Tibial artery (tissue), 1 donor: Measurements from ENCODE around the genes KLF16 and ABHD17A.

GRCh38 chr19:1667523-1668150, 15.2 kb upstream of the TCF3 start:
- PRO-cap, result no peak

- PRO-cap, result no peak
These were observed 6.2 kb upstream of the ONECUT3 start for GRCh38 chr19:1747069-1747577.

DNA sequence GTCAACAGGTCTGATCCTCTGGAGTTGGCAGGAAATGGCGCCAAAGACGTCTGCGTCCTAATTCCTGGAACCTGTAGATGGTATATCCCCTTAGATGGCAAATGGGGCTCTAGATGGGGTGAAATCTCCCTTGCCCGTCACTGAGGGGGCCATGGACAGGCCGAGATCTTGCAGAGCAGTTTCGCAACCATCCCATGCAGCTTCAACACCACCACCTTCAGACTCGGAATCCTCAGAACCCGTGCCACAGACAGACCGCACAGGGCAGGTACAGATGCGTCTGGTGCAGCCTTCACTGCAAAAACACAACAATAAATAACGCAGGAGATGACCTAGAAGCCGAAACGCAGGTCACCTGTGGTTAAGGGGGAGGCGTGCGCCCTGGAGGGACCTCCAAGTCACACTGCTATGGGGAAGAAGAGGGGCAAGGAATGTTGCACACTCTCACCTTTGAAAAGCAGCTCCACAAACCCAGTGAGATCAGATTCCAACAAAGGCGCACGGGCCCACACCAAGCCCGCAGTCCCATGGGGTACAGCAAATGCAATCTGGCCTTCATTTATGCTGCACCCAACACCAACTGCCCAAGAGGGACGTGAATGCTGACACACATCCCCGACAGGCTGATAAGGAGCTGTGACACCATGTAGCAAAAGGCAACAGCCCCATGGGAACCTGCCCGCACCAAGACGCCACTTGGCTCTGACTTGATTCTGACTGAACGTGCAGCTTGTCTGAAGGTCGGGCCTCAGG, 17.5 kb downstream of the REXO1 start:
- PRO-cap, result no peak

- PRO-cap, result no peak
These were observed 7.5 kb upstream of the REXO1 start for GRCh38 chr19:1855792-1856236.

DNA sequence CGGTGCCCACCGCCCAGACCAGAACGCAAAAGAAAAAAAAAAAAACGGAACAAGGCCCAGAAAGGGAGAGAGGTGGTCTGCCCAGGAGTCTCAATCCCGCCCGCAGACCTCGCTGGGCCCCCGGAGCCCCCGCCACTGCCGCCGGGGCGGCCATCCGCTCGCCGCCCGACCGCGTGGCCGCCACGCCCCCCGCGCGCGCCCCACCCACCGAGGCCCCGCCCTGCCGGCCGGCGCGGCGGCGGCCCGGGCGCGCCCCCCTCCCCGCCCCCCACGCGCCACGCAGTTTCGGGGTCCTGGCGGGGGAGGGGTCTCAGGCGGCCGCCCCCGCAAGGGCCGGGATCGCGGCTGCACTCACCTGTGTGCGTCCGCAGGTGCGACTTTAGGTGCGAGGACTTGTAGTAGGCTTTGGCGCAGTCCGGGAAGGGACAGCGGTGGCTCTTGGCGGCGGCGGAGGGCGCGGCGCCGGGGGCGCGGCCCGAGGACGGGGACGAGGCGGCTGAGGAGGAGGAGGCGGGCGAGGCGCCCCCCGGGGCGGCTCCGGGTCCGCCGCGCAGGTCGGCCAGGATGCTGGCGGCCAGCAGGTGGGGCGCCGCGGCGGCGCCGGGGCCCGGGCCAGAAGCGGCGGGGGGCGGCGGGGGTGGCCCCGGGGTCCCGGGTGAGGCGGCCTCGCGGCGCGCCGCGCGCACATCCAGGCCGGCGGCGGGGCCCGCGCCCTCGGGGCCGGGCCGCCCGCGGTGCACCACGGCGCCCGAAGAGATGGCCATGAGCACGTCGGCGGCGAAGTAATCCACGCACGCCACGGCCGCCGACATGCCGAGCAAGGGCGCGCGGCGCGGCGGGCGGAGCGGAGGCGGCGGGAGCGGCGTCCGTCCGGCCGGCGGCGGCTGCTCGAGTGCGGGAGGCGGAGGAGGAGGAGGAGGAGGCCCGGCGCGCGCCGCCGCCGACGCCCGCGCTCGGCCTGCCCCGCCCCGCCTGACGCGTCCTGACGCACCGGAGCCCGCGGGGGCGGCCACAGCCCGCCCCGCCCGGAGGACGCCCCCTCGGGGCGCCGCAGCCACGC, at the start of gene KLF16:
TSS of gene KLF16 (minus strand) at position 894 of the 1,060 bp plus-strand sequence.
- PRO-cap, result unidirectional peak, minus-strand start at position 894 of the sequence

DNA sequence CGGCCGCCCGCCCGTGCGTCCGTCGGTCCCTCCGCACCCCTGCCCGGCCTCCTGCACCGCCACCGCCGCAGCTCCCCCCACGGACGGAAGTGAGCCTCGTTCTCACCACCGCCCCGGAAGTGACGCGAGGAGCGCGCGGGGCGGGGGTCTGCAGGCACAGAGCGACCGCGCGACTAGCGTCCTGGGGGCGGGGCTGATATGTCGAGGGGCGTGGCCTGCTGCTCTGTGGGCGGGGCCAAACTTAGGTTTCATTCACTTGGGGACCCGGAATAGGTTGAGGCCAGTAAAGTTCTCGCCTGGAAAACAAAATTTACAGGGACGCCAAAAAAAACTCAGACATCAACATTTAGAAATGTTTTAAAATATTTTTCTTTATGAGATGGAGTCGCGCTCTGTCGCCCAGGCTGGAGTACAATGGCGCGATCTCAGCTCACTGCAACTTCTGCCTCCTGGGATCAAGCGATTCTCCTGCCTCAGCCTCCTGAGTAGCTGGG, at the start of gene ABHD17A:
TSS of gene ABHD17A (minus strand) at position 98 of the 494 bp plus-strand sequence.
- PRO-cap, result bidirectional peak, plus-strand start at position 119 of the sequence, minus-strand start at position 91 of the sequence

- PRO-cap, result no peak
These were observed 34.9 kb downstream of the BTBD2 start for GRCh38 chr19:1980332-1981268.

- PRO-cap, result no peak
These were observed 22.6 kb downstream of the BTBD2 start for GRCh38 chr19:1992808-1993389.

- PRO-cap, result no peak
These were observed 5.8 kb downstream of the MKNK2 start for GRCh38 chr19:2044881-2045929.

DNA sequence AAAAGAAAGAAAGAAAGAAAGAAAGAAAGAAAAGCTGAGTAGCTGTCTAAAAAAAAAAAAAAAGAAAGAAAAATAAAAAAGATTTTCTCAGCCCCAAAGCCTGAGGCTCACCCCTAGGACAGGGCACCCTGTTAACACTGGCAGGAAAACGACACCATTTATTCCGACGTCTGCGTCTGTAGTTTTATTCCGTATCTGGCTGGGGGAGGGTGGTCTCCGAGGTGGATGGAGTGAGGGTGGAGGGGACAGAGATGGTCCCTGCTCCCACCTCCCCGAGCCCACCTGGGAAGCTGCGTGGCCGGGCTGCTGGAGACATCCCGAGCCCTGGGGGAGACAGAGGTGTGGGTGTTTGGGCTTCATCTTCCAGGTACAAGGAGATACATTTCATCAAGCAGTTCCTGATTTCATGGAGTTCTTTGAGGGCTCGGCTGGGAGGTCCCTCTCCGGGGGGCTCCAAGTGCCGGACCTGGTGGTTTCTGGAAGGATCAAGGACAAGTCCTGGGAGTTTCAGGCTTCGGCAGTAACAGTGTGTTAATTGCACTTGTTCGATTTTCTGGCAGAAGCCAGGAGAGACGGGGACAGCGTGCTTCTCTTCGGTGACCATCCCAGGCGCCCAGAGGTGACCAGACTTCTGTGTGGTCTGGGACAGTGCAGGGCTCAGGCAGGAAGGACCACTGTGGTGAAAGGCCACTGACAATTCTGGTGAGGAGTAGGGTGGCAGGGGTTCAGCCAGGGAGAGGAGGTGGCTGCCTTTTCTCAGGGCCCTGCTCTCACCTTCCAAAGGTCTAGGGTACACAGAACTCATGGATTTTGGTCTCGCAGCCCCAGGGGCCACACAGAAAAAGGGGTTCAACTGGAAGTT, 20.1 kb upstream of the MKNK2 start:
- PRO-cap, result no peak

DNA sequence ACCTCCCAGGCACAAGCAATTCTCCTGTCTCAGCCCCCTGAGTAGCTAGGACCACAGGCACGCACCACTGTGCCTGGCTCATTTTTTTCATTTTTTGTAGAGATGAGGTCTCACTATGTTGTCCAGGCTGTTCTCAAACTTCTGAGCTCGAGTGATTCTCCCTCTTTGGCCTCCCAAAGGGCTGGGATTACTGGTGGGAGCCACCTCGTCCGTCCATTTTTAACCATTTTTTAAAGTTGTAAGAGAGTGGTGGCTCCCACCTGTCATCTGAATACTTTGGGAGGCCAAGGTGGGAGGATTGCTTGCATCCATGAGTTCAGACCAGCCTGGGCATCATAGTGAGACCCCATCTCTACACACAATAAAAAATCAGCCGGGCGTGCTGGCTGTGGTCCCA, 21.0 kb downstream of the MOB3A start:
- PRO-cap, result no peak

GRCh38 chr19:2079273-2079755, 16.8 kb downstream of the MOB3A start:
- PRO-cap, result no peak

DNA sequence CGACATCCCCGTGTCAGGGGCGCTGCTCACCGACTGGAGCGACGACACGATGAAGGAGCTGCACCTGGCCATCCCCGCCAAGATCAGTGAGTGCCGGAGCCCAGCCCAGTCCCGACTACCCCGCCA, 225 bp downstream of the IZUMO4 start:
- PRO-cap, result no peak

DNA sequence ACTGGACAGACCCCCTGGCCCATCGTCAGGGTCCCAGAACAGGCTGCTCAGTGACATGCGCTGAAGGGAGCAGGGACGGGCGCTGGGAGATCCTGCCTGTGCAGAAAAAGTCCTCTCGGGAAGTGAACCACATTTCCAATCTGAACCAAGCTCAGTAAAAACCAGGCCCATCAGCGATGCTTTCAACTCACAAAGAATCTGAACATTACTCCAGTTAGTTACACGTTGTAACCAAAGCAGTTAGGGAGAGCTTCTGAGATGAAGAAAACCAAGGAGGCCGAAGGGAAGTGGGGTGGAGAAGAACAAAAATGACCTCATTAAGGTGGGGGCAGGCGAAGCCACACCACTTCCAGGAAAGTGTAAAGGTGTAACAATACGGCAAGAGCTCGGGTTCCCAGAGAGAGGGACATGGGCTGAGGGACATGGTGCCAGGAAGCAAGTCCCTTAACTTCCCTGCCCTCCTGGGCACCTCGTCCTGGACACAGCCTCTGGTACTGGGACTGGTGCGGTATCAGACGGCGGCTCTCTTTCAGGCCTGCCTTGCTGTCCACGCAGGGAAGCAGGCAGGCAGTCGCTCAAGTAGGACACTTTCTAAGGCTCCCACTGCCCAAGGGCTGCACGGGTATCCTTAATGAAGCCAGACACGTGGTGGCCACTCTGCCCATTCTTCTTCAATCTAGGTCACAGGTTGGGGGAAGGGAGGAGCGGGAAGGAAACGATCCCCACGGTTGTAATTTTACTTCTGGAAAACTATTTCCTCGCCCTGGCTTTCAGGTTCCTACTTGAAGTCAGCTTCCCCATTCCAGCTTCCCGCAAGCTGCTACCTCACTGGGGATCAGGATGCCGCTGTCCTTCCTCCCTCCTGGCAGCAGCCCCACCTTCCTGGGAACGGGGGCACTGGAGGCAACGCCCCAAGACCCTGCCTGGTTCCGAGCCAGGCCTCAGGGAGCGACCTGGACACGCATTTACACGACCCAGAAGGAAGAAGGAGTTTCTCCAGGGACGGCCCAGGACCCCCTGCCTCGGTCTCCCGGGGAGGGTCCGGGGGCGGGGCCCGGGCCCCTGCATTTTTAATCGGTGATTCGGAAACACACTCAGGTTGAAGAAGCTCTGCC, 1.3 kb downstream of the AP3D1 start:
- PRO-cap, result no peak

DNA sequence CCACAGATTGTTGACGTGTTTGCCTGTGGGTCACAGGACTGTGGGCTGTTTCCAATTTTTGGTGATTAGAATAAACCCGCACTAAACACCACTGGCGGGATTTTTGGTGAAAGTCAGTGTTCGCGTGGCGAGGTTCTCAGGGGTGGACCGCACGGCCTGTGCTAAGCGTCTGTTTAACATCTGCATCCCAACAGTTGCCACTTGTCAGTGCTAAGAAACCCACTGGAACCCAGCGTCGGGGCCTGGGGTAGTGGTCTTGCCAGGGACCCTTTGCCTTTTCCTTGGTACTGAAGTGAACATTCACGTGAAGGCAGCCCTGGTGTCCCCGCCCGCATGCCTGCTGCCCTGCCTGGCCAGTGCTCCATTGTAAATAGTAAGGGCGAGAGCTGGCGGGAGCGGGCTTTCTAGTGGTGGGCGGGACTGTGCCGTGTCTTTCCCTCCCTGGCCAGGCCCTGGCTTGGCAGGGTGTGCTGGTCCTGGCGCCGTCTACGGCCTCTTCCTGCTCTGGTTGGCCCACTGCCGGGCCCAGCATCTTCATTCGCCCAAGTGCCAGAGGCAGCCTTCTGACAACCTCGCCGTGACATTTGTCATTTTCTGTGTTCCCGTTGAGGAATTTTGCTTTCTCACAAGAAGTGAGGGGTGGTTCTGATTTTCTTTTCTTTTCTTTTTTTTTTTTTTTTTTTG, 3.5 kb downstream of the DOT1L start:
- PRO-cap, result unidirectional peak, minus-strand start at position 358 of the sequence

DNA sequence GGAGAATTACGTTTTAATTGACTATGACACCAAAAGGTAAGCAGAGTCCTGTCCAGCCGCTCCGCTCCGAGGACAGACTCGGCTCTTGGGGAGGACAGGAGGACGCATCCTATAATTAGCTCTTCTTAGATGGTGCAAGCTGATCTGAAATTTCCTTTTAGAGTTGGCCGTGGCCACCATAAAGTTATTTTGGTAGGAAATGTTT, 22.1 kb downstream of the DOT1L start:
- PRO-cap, result bidirectional peak, plus-strand start at position 75 of the sequence, minus-strand start at position 87 of the sequence

GRCh38 chr19:2208357-2209066, 27.6 kb downstream of the PLEKHJ1 start:
- PRO-cap, result no peak

DNA sequence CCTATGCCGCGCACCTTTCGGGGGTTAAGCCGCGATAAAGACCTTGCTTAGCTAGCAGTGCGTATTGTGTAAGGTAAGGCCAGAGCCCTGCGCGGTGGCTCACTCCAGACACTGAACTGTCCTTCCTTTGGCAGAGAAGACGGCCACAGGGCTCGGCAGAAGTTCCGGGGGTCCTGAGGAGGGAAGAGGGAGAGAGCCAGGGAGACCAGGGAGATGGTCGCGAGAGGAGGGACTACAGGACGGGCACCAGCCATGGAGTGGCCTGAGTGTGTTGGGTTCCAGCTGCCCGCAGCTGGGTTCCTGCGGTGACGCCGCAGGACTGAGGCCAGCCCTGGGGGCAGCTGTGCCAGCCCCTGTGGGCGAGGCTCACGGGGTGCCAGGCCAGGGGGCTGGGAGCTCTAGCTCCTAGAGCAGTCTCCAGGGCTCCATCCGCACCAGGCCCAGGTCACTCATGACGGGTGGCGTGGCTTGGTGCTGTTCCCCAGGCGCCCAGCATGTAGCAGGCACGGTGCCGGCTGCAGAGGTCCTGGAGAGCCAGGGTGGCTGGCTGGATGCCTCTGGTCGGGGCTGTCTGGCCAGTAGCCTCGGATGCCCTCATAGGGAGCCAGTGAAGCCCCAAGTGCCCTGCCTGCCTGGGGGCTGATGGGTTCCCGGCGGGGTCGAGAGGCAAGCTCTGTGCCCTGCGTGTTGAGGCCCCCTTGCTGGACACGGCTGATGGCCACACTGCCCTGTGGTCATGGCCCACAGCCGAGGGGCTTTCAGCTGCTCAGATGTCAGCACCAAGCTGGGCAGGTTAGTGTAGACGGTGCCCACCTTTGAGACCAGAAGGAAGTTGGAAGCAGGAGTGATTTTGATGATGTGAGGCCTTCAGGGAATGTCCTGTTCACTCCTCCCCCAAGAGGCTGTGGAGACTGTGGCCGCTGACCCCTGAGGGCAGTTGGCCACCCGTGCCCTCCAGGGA, 7.5 kb downstream of the PLEKHJ1 start:
- PRO-cap, result no peak

- PRO-cap, result no peak
These were observed 2.7 kb downstream of the SF3A2 start for GRCh38 chr19:2239184-2239780.

DNA sequence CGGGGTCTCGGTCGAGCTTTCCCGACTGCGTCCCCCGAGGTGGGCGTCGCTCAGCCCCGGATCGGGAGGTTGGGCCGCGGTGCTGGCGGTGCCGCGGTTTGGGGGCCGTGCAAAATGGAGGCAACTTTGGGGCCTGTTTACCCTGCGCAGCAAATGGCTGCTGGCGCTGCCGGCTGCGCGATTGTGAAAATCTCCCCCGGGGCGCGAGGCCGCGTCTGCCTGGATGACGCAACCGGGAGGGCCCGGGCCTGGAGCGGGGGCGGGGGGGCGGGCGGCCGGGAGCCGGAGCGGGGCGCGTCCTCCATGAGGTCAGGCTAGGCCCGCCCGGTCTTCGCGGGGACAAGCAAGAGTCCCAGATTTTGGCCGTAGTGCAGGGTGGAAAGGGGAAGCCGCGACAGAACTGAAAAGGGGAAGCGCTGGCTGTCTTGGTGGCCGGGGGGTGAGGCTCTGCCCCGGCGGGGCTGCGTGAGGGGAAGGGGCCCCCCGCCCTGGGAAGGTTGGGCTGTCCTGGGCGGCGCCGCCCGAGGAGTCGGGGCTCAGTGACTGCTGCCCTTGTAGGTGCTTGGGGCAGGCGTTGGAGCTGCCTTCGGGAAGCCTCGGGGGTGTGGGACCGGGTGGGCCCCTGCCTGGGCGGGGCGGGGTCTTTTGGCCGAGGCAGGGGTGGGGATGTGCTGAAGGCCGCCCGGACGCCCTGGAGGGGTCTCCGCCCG, 11.2 kb downstream of the PEAK3 start:
- PRO-cap, result bidirectional peak, plus-strand start at position 368 of the sequence, minus-strand start at position 183 of the sequence